Measurements from ENCODE around the genes IDE and TBC1D12.

DNA sequence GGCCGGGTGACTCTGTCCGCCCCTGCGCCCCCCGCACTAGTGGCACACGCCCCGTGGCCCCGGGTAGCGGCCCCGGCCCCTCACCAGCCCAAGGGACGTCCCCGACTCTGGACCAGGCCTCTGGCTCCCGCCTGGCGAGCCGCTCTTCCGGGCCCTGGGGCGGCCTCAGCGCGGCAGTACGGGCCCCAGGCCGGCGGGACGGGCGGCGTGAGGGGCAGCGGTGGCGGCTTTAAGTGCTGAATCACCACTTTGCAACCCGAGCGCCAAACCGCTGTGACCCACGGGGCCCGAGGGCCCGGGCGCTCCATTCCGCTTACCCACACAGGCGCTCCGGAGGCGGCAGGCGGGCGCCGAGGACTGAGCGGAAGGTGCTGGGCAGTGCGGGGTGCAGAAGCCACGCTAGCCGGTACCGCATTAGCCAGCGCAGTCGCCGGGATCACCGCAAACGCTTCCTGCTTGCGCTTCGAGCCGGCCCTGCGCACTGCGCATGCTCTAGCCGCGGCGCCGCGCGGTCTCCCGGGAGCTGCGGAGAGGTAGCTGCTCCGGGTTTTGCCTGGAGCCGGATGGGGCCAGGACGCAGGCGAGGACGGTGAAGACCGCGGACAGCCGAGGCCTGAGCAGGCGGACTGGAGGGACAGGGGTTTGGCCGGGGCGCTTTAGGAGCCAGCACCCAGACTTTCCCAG is at the start of gene IDE:
Gene IDE, minus strand, starts transcription at position 489 of the 684 bp plus-strand sequence.
- PRO-cap = bidirectional peak, plus-strand start at position 536 of the sequence, minus-strand start at position 416 of the sequence

DNA sequence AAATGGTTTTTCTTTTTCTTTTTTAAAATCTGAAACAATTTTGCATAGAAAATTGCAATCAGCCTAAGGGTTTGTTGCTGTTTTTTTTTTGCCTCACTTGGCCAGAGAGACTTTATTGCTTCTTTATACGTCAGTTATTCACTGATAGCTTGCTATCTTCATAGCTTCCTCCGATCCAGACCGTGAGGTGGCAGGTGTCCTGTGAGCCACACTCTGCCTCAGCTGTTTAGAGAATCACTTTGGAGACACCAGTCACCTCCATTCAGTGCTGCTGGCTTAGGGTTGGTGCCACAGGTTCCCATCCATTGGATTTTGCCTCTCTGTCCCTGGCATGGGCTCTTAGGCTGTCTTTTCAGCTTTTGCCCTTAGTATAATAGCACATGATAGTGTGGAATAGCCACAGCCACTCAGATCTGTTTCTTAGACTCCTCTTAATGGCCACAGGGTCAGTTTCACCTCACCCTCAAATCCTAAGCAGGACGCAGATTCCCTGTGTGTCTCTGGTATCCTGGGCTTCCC is 68.0 kb downstream of the HHEX start:
- PRO-cap = no peak

DNA sequence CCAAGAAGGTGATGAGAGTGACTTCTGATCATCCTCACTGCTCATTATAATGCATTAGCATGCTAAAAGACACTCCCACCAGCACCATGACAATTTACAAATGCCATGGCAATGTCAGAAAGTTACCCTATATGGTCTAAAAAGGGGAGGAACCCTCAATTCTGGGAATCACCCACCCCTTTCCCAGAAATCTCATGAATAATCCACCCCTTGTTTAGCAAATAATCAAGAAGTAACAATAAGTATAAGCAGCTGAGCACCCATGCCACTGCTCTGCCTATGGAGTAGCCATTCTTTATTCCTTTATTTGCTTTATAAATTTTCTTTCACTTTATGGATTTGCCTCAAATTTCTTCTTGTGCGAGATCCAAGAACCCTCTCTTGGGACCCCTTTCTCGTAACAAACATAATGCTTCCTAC is 18.5 kb upstream of the EXOC6 start:
- PRO-cap = no peak

DNA sequence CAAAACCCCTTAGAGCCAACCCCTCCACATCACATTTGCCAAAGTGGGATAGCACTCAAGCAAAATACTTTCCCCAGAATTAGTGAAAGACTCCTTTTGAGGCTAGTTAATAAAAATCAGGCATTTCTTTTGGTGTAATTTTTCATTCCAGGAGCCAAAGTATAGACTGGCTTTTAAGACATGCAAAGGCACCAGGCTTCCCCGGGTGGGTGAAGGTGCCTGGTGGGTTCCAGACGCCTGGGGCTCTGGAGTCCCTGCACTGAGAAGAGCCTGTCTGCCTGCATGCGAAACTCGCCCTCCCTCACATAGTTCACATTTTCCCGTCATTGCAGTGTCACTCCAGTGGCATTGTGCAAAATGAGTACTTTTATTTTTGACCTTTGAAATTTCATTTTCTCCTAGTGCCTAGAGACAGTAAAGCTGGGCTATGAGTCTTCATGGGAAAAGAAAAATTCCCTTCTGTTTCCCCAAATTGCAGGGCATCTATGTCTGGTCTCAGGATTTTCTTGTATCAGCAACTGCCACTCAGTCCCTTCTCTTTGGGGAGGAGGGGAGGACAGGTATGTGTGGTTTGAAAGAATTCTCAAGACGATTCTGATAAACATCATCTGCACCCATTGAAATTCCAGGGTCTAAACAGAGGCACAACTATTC is 107.6 kb downstream of the CYP26A1 start:
- PRO-cap = no peak

GRCh38 chr10:93438191-93438872 is 43.8 kb downstream of the MYOF start:
- PRO-cap = no peak

DNA sequence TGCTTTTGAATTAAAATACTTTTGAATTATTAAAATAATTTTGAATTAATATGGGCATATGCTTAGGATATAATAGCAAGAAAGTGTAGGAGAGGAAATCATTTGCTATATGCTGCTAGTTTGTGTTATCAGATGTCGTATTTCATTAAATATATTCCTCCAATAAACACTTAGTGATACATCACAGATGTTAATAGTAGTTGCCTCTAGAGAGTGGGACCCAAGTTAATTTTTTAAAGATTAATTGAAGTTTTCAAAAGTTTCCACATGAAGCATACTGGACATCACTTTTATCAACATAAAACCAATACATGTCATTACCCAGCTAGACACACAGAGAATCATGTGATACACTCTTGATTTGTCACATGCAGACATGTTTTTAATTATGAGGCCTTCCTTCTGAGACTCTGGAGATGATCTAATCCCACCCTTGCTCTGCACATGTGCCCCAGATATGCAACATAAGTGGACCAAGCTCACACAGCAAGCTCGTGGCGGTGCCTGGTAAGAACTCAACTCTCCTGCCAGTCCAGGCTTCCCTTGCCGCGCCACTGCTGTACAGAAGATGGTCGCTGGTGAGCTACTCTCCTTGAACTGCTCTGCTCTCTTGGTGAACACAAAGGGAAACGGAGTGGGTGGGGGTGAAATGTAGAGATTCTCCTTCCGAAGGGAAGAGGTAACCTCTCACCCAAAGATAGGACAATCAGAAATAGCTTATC is 25.8 kb downstream of the MYOF start:
- PRO-cap = no peak

GRCh38 chr10:93462972-93463483 is 19.1 kb downstream of the MYOF start:
- PRO-cap = no peak

GRCh38 chr10:93578893-93579275 is 12.4 kb downstream of the FFAR4 start:
- PRO-cap = no peak

- PRO-cap = no peak
These were observed 2.0 kb upstream of the RBP4 start for GRCh38 chr10:93602933-93603480.

- PRO-cap = no peak
These were observed 25.1 kb upstream of the SLC35G1 start for GRCh38 chr10:93868689-93869067.

DNA sequence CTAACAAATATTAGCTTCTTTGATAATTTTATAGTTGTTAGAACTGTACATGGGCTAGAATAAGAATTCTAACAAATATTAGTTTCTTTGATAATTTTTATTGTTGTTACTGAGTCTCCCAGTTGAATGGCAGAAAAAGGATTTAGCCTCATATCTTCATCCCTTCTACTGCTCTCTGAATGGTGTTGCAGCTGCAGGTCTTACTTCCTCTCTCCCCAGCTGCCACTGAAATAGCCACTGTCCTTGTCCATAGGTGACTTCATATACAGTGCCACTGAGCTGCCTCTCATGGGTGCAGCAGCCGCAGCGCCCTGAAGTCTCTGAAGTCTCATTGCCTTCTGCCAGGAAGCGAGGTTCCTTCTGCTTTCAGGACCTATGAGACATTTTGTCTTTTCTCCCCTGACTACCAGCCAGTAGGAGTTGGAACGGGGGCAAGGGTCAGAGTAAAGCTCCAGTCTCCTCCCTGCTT is 6.8 kb downstream of the PLCE1 start:
- PRO-cap = no peak

GRCh38 chr10:94286442-94287170 is 76.1 kb downstream of the NOC3L start:
- PRO-cap = no peak

GRCh38 chr10:94402041-94403349 is at the start of gene TBC1D12:
Gene TBC1D12 (plus strand): TSS chr10:94402541.
- PRO-cap = bidirectional peak, plus-strand start at chr10:94402572, minus-strand start at chr10:94402382; unidirectional peak, plus-strand start at chr10:94402779; unidirectional peak, plus-strand start at chr10:94402833

DNA sequence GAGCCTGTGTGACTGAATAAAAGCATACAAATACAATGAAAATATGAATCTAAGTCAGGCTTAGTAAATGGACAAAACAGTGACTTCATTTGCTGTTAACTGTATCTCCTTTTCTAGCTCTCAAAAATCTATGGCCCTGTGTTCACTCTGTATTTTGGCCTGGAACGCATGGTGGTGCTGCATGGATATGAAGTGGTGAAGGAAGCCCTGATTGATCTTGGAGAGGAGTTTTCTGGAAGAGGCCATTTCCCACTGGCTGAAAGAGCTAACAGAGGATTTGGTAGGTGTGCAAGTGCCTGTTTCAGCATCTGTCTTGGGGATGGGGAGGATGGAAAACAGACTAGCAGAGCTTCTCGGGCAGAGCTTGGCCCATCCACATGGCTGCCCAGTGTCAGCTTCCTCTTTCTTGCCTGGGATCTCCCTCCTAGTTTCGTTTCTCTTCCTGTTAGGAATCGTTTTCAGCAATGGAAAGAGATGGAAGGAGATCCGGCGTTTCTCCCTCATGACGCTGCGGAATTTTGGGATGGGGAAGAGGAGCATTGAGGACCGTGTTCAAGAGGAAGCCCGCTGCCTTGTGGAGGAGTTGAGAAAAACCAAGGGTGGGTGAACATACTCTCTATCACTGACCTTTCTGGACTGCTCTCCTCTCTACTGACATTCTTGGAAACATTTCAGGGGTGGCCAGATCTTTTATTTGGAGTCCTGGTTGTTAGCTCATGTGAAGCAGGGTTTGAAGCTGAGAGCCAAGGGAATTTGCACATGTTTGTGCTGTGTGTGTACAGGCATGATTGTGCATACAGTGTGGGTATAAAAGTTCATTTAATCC is 12.7 kb downstream of the CYP2C19 start:
- PRO-cap = no peak

GRCh38 chr10:94902365-94903116 is 35.9 kb upstream of the CYP2C9 start:
- PRO-cap = no peak

DNA sequence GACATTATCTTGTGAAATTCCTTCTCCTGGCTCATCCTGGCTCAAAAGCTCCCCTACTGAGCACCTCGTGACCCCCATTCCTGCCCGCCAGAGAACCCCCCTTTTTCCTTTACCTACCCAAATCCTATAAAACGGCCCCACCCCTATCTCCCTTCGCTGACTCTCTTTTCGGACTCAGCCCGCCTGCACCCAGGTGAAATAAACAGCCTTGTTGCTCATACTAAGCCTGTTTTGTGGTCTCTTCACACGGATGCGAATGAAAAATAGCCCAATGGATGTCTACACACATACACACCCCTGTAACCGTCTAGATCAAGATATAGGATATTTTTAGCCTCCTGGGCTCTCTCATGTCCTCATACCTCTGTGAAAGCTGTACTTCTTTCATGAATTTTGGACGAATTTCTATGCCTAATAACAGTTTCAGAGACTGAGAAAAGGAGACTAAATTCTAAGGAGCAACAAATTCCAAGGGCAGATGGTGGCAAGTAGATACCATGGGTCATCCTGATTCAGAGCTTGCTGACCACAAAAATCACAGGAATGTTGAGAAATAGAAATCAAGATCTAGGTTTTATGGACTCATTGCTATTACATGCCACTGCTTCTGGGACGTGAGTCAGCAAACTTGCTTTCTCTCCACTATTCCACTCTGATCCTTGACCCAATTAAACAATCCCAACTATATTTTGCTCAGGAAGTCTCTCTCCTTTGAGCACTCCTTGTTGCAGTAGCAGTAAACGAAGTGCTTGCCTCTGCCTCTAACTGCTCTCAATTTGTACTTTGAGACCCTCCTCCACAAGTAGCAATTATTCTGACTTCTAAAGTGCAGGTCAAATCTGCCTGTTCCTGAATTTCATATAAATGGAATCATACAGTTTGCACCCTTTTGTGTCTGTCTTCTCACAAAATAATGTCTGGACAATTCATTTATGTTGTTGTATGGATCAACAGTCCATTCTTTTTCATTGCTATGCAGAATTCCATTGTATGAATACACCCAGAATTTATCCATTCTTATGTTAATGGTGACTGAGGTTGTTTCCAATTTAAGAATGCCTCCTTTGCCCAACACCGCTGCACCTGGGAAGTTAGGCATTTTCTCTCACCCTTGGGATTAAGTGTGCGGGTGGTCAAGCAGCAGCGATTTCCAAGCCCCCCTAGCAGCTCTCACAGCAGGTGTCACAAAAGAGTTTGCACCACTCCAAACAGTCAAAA is 35.7 kb downstream of the ACSM6 start:
- PRO-cap = no peak

GRCh38 chr10:95288909-95289218 is 1.9 kb downstream of the PDLIM1 start:
- PRO-cap = no peak

GRCh38 chr10:95289219-95289464 is 1.7 kb downstream of the PDLIM1 start:
- PRO-cap = no peak

GRCh38 chr10:95391251-95391765 is 100.5 kb upstream of the PDLIM1 start:
- PRO-cap = no peak

DNA sequence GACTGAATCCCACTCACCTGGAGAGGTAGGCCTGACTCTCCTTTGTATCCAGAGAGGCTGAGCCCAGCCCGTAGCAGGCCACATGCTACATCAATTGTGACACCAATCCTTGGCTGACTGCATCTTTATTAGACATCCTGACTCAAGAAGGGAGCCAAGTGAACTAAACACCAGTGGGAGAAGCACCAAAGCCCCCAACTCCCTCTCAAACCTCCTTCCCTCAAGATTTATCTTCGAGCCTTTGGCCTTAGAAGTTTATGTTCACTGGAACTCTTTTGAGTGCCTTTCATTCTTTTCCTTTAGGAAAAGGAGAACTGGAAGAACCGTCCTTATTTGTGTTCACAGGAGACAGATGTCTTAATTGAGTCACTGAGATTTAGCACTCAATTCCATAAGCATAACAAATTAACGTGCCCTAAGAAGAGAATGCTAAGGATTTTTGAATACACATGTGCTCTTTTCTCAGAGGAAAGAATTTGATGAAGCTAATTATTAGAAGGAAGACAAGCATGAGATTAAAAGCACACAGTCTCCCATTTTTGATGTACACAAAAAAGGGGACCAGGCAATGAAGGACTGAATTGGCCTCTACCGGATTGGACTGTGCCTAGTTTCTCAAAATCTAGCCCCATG is 125.7 kb upstream of the PDLIM1 start:
- PRO-cap = no peak